Right common carotid artery plus branches (tissue), 1 donor: ENCODE results near the genes NXT2, KCNE5 and TMEM164.

GRCh38 chrX:107155488-107156446, 37.1 kb upstream of the RBM41 start:
- PRO-cap = no peak

DNA sequence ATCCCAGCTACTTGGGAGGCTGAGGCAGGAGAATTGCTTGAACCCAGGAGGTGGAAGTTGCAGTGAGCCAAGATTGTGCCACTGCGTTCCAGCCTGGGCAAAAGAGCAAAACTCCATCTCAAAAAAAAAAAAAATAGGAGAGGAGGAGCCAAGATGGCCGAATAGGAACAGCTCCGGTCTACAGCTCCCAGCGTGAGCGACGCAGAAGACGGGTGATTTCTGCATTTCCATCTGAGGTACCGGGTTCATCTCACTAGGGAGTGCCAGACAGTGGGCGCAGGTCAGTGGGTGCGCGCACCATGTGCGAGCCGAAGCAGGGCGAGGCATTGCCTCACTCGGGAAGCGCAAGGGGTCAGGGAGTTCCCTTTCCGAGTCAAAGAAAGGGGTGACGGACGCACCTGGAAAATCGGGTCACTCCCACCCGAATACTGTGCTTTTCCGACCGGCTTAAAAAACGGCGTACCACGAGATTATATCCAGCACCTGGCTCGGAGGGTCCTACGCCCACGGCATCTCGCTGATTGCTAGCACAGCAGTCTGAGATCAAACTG, 85.2 kb upstream of the FRMPD3 start:
- PRO-cap = no peak

- PRO-cap = bidirectional peak, plus-strand start at chrX:107629134, minus-strand start at chrX:107629116
Measured at GRCh38 chrX:107628682-107629562, 612 bp downstream of the PRPS1 start.

DNA sequence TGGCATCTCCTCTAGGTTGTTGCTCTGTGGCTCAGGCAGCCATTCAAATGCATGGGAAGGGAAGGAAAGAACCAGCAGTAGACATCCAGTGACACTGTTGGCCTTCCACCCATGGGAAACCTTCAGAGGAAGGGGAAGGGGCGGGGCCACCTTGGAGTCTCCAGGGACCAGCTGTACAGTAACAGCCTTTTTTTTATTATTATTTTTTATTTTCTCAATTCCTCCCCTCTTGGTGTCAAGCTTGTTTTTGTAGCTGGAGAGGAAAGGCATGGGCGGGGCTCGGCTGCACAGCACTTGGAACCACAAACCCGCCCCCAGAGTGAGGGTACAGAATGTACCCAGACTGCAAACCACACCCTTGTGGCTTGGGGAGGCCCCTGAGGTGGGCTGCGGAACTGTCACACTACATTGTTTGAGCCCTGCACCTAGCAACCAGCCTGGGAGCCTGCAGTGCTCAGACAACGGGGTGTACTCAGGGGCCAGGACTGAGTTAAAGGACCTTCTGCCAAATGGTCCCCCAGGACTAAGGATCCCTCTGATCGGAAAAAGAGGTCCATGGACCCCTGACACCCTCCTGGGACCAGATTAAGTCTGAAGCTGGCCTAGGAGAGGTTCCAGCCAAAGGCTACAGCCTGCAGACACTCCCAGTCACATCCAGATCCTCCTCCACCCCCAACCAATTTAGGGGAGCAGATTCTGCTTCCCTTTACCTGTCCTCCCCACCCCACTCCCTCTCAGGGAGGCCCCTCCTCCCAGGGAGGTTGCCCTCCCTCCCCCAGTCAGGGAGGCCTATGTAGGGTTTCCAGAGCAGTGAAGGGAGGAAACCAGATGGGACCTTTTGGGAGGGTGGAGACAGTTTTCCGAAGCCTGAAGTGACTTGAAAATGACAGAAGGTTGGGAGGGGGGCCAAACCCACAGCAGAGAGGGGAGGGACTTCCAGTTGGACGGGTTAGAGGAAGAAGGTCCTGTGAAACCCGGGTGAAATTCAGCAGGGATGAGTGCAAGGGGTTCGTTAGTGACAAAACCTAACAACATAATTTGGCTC, 45.9 kb downstream of the PRPS1 start:
- PRO-cap = bidirectional peak, plus-strand start at position 457 of the sequence, minus-strand start at position 99 of the sequence; bidirectional peak, plus-strand start at position 952 of the sequence, minus-strand start at position 874 of the sequence

GRCh38 chrX:107729237-107730084, 46.1 kb downstream of the TSC22D3 start:
- PRO-cap = no peak

DNA sequence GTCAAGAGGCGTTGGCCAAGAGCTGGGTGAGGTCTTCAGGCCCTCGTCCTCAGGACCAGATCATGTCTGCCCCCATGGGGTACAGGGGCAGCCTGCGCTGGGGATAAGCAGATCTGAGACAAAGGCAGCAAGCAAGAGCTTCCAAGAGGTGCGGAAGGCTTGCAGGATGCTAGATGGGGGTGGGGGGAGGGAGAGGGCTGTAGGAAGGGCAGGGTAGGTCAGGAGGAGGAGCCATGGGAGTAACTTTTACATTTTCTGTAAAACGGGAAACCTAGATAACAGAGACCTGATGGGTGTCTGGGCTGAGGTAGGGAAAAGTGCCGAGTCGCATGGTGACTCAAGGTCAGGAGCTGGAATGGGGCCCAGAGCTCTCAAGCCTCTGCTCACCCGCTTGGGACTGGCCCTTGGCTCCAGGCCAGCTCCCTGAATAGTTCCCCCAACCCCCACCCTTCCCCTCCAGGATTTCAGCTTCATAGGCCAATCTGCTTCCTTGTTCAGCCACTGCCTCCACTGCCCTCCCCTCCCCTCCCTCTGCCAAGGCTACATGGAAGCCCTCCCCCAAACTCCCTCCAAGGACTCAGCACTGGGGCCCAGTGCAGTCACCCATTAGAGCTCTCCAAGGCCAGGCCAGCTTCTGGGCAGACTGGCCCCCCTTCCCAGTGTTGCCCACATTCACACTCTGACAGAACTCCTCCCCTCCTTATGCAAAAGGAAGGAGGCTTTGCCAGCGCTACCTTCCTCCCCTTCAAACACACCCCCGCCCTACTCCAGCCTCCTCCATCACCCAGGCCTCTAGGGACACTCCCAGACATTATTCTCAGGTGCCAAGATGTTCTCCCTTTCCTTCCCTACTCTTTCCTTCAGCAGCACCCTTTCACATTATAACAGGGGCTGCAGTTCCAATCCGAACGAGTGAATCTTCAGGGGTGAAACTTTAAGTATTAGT, 43.6 kb downstream of the TSC22D3 start:
- PRO-cap = unidirectional peak, plus-strand start at position 278 of the sequence; bidirectional peak, plus-strand start at position 572 of the sequence, minus-strand start at position 319 of the sequence

DNA sequence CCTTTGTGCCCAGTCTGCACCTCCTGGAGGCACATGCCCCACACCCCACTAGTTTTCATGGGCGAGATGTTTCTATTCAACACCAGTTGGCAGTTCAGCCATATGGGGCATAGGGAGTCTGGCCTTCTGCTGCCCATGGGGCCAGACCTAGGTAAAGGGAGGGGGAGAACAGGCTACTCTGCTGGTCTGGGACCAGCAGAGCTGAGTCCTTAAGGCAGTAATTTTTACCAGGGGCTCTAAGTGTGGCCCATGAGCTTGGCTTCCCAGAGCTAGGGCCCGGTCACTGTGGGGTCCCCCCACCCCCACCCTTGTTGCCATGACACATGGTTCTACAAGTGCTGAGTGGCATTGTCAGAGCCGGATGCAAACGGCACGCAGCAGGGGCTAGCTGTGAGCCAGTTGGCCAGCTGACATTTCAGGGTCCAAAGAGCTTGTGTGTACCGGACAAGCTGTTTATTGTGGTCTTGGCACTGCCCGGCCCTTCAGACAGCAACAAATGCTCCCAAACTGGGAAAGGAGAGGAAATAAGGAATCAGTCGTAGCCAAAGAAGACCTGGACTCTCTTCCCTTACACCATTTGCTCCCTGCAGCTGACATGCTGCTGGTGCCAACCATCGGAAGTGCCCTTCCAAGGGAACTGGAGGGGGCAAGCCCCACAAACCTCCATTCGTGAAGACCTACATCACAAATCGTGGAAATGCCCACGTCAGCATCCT, 36.9 kb downstream of the TSC22D3 start:
- PRO-cap = unidirectional peak, plus-strand start at position 452 of the sequence

DNA sequence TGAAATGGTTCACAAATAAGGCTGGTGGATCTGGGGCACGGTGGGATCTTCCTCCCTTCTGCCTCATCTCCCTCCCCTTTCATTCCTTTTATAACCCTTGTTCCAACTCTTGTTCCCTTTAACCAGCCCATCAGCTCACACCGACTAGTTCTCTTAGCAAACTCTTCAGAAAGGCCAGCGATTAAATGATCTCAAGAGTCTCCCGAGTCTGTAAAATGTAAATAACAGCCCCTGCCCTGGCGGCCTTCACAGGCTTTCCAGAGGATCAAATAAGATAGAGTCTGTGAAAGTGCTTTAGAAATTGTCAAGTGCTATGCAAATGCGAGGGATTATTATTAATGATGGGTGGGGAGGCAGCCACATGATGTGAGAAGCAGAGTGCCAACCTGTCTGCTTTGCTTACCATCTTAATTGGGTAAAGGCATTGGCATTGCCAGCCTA, 27.1 kb downstream of the TSC22D3 start:
- PRO-cap = no peak

GRCh38 chrX:107769525-107769968, 6.0 kb downstream of the TSC22D3 start:
- PRO-cap = no peak

DNA sequence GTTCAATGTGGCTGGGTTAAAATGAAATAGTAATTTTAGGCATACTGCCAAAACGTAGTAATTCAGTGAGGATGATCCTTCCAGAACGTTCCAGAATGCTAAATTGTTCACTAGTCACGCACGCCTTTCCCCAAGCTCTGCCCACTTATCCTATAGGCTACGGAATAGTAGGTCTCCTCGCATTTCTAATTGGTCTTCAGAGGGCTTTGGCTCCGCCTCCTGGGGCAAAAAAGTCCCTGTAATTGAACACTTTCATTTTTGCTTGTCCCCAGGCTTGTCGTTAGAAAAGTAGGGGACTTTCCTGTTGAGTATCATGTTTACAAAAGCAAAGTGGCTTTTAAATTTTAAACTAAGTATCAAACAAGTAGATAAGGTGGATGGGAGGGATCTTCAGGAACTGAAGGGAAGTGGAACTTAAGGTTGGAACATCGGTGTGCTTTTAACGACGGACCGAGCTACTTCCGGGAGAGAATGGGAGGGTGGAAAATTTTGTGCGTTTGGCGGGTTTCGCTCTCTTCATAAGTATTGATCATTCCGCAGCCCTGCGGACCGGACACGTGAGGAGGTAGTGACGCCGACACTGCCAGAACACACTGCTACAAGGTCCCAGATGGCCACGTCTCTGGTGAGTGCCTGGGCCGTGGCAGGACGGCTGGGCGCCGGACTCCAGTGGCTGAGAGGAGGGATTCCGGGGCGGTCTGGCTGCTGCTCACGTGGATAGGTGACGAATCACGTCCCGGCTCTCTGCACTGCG, at the start of gene NXT2:
TSS of gene NXT2 (plus strand) at position 448 of the 754 bp plus-strand sequence.
- PRO-cap = bidirectional peak, plus-strand start outside the sequence, minus-strand start at position 671 of the sequence

DNA sequence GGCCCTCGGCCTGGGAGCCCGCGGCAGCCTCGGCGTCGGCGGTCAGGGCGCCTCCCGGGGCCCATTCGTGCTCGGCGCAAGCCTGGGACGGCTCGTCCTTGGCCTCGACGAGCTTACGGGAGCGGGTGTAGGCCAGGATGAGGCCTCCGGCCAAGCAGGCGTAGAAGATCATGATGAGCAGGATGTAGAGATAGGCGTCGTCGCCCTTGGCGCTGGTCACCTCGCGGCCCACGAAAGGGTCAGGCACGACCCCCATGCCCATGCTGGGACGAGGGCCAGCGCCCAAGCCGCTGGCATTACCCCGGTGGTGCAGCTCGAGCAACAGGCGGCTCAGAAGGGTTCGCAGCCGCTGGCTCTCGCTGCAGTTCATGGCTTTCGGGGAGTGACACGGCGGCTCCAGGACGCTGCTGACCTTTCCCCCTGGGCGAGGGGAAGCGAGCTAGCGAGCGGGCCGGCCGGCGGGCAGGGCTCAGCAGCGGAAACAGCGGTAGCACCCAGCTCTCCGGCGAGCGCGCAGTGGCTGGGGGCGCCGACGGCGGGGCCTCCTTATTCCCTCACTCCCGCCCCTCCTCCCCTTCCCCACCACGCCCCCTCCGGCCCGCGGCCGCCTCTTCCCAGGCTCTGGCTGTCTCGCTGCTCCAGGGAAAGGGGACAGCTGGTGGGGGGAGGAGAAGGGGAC, at the start of gene KCNE5:
TSS of gene KCNE5 (minus strand) at position 522 of the 679 bp plus-strand sequence.
- PRO-cap = no peak

DNA sequence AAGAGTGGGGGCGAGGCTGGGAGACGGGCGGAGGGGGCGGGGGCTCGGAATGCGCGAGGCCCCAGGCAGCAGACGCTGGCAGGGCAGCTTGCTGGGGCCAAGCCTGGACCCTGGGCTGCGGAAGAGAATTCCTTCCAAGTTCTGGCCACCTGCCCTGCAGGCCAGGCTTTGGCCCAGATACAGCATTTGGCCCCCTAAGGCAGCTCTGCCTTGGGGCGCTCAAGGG, 271 bp upstream of the KCNE5 start:
- PRO-cap = no peak

DNA sequence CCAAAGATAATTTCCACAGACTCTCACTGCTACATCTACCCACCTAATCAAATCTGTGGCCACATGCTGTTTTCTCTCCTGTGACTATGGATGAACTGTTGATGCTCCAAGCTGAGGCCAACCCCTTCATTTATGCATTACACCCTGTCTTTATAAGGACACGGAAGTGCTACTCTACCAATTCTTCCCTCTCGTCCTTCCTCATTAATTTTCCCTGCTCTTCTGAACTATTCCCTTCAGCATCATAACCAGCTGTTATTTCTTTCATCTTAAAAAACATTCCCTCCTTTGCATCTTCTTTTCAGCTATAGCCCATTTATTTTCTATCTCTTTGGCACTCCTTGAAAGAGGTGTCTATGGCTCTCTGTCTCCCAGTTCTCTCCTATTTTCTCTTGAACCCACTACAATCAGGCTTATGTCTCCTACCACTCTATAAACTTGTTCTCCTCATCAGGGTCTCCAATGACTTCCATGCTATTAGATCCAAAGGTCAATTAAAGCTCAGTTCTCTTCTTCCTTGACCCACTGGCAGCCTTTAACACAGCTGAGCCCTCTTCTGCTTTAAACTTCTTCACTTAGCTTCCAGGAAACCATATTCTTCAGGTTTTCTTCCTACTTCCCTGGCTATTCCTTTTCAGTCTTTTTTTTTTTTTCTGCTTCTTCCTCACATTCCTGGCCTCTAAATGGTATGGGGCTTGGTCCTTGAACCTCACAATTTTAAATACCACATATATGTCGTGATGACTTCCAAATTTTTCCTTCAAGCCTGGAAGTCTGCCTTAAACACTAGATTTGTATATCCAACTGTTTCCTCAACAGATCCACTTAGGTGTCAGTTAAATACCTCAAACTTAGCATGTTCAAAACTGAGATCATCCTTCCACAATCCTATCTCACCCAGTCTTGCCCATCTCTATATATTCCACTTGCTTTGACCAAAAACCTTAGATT, 44.6 kb downstream of the ACSL4 start:
- PRO-cap = no peak

GRCh38 chrX:109997730-109998427, 5.0 kb upstream of the TMEM164 start:
- PRO-cap = no peak

- PRO-cap = bidirectional peak, plus-strand start at chrX:110003114, minus-strand start at chrX:110002928; unidirectional peak, minus-strand start at chrX:110003390
Measured at GRCh38 chrX:110003021-110003443, at the start of gene TMEM164. Gene TMEM164, plus strand, starts transcription at chrX:110003114.

DNA sequence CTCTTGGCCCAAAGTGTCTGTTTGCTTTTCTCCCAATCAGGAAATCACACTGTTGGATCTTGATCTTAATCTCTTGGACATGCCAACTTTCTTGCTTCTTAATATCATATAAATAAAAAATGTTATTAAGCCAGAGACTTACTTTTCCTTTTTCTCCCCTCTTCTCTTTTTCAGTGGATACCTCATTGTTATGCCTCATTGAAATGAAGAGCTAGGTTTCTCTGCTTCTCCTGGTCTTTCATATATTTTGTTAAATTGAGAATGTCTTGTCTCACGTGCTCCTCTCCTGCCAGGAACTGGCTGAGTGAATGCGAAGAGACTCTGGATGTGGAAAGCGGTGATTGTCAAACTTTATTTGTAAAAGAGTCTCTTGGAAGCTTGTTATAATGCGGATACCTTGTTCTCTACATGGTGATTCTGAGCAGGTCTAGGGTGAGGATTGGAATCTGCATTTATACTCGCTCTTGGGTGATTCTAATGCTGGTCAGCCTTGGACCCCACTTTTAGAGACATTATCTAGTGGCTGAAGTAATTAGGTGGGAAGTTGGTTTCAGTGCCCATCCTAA, 7.3 kb downstream of the TMEM164 start:
- PRO-cap = no peak

DNA sequence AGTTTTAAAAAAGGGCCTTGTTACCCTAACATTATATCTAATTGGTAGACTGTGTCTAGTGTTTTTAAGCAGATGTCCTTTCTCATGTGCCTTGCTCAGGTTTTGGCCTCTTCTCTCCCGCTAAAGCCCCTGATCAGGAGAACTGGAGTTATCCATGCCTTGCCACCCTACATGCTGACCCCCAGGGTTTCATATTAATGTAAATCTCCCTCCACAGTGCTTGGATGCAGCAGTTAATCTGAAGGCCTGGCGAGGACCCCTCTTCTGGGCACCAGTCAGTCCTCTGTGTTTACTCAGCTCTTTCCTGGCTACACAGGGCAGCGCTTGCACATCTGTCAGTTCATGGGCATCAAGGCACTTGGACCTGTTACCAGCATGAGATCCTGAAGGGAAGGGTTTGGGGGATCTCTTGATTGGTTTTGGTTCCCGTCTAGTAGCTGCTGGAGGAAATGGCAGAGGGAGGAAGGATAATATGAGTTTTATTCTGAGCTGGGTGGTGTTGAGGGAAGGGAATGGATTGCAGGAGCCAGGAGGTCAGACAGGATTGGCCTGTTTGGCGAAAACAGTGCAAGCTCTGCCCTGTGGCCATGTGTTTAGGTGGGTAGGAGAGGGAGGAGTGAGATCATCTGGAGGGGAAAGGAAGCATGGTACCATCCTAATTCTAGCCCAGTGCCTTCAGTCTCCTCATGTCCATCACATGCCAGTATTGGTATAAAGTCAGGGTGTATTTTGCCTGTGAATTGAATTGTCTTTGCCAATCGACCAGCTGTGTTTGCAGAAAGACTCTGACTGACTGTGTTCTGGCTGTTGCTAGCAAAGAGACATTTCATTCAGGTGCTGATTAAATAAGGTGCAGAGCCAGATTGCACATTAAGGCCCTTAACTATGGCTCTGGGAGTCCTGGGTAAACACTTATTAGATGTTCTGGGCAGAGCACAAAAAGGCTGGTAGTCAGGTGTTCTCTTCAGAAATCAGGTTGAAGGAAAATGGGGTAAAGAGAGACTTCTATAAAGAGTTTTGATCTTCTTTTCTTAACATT, 9.9 kb downstream of the TMEM164 start:
- PRO-cap = no peak

DNA sequence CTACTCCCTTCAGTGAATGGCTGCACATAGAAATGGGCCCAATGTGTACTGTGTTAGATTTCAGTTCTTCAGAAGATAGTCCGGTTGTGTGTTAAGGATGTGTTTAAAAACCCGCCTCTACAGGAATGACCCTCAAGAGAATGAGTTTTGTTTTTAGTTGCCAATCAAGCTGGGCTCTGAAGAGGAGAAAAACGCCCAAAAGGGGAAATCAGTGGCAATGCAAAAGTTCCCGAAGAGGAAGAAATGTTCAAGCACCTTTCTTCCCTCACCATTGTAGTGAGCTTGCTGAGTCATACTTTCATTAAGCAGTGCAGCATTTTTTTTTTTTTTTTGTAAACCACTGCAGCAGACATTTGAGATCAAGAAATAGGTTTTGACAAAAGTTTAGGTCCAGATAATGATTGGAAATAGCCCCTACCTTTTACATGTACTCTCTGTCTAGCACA, 7.1 kb upstream of the TRPC5OS start:
- PRO-cap = no peak

GRCh38 chrX:113990612-113991098, 593.2 kb upstream of the HTR2C start:
- PRO-cap = no peak

DNA sequence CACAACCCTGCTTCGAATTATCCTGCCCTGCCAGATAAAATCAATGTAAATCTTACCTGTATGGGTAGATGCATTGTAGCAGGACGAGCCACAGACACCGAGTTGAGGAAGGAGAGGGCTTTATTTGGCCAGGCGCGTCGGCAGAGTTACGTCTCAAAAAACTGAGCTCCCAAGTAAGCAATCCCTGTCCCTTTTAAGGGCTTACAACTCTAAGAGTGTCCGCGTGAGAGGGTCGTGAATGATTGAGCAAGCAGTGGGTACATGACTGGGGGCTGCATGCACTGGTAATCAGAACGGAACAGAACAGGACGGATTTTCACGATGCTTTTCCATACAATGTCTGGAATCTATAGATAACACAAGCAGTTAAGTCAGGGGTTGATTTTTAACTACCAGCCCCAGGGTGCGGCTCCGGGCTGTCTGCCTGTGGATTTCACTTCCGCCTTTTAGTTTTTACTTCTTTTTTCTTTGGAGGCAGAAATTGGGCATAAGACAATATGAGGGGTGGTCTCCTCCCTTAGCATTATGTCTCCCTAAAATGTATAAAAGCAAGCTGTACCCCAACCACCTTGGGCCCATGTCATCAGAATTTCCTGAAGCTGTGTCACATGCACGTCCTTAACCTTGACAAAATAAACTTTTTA, 524.8 kb upstream of the HTR2C start:
- PRO-cap = no peak